Tibial nerve (tissue), 3 donors: ENCODE results near the gene CDADC1.

- PRO-cap = no peak
- RAMPAGE, long total RNA, 3 experiments = no peak in any of the 3 experiments
Observed at GRCh38 chr13:45441384-45442090, 23.2 kb upstream of the COG3 start.

DNA sequence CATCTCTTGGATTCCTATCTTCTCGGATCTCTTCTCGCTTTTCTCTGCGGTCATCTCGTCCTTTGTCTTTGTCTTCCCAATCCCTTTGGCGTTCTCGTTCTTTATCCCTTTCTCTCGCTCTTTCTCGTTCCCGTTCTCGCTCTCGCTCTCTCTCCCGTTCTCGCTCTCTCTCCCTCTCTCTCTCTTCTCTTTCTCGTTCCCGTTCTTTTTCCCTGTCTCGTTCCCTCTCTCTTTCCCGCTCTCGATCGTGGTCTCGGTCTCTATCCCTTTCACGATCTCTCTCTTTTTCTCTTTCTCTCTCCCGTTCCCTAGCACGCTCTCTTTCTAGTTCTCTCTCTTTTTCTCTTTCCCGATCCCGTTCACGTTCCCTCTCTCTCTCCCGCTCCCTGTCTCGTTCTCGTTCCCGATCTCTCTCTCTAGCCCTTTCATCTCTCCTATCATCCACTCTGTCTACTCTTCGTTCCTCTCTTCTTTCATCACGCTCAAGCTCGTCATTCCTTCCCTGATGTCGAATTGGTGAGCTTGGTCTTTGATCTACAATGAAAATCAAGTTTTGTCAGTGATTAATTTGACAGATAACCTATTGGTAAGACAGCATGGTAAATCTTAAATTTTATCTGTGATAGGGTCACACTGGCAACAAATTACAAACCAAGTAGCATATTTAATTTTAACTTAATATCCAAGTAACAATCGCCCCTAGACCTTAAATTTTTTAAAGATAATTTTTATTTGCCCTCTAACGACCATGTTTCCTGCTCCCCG is 77.1 kb downstream of the ZC3H13 start:
- PRO-cap = no peak
- RAMPAGE, long total RNA, 3 experiments = start-site peak on the minus strand in 1 of 3 experiments, centred at positions 242 to 500 of the sequence, 29 to 57 reads per replicate

GRCh38 chr13:46100211-46100989 is 4.4 kb downstream of the CPB2 start:
- PRO-cap = no peak
- RAMPAGE, long total RNA, 3 experiments = no peak in any of the 3 experiments

DNA sequence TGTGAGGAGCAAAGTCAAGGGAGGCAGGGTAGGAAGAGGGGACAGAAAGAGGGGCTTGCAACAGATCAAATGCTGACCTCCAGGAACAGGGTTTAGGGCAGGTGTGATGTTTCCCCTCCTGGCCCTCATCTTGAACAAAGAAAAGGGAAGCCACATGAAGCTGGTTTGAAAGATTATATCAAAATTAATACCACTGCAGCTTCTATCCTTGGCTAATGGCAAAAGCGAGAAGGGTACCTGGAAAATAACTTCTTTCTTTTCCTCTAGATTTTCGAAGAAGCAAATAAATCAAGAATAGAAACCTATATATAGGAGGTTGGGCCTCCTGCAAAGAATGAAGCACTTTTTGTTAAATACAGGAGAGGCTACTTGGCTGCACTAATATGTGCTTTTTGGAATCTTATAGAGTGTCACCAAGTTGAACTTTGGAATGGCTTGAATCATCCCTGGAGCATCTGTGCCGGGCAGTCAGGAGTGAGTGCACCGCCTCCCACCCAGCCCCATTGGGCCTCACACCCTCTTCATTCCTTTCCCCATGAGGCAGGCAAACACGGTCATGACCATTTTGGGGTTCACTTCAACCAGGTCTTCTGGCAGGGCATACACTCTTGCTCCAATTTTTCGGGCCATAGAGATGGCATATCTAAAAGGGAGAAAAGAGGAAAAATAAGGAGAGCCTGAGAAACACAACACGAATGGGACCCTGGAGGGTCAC is 22.4 kb upstream of the CPB2 start:
- PRO-cap = no peak
- RAMPAGE, long total RNA, 3 experiments = no peak in any of the 3 experiments

GRCh38 chr13:46168338-46168720 is 13.6 kb downstream of the LCP1 start:
- PRO-cap = no peak
- RAMPAGE, long total RNA, 3 experiments = no peak in any of the 3 experiments

DNA sequence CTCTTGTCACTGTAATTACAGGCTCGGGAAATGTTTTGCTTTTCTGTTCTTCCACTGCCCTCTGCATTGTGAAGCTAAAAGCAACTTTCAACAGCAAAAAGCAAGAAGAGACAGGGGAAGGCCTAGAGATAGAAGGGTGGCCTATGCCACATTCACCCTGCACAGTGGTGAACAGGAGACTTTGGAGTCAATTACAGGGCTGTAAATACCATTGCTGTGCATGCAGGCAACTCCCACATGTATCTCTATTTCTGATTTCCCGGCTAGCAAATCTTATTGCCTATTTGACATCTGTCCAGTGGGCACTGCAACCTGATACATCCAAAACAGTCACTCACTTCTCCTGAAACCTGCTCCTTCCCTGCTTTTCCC is 13.5 kb downstream of the RUBCNL start:
- PRO-cap = no peak
- RAMPAGE, long total RNA, 3 experiments = no peak in any of the 3 experiments

DNA sequence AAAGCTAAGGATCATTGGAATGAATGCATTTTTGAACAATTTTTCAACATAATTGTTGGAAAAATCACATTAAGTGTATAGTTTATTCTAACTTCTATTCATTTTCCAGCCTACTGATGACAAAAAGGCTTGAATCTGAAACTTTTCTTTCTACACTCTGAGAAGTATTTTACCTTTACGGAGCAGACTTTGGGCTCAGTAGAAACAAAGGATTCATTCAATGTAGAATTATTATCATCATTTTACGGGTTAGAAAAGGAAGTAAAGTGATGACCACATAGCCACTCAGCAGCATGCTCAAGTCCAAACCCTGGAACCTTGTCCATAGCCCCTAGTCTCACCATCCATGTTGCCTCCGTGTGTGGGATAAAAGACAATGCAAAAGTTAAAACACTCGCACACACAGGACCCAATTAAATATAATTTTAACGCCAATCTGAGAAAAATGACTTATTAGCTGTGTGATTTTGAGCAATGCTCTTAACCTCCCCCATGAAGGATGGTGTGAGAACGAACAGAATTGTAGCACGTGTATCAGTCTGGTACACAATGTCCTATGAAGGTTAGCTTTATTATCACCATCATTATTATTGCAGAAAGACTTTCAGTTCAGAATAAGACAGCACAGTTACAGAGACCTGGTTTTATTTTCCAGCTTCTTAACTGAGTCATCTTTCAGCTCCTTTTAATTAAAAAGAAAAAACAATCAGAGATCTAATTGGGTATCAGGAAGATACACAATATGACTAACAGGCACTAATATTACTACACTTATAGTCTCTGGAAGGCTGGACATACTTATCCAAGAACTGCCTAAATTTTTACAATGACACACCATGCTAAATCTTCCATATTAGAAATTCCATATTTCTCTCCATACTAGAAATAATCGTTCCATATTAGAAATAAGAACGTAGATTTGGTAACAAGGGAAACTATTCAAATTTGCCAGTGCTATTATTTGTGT is 2.2 kb downstream of the RUBCNL start:
- PRO-cap = no peak
- RAMPAGE, long total RNA, 3 experiments = no peak in any of the 3 experiments

DNA sequence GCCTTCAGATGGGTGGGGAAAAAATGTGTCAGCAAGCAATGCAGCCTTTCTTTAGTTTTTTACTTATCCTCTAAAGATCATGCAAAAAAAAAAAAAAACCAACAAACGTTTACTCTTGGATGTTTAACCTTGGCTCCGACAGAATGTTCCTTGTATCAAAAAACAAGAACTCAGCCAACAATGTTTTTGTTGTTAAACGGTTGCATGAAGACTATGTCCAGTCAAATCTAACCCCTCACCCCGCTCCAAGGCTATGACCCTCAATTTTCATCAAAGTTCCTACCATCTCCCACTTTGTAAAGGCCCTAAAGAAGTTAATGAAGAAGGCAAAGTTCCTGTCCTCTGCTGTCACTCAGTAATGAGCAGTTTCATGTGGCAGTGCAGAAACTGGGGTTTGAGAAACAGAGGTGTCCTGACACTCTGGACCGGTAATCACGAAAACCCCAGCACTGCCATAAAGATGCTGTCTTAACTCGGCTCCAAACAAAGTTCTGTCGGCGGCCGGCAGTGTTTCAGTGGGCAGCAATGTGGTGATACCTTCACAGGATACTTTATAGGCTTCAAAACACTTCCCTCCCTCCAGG is 1.4 kb downstream of the RUBCNL start:
- PRO-cap = no peak
- RAMPAGE, long total RNA, 3 experiments = no peak in any of the 3 experiments

DNA sequence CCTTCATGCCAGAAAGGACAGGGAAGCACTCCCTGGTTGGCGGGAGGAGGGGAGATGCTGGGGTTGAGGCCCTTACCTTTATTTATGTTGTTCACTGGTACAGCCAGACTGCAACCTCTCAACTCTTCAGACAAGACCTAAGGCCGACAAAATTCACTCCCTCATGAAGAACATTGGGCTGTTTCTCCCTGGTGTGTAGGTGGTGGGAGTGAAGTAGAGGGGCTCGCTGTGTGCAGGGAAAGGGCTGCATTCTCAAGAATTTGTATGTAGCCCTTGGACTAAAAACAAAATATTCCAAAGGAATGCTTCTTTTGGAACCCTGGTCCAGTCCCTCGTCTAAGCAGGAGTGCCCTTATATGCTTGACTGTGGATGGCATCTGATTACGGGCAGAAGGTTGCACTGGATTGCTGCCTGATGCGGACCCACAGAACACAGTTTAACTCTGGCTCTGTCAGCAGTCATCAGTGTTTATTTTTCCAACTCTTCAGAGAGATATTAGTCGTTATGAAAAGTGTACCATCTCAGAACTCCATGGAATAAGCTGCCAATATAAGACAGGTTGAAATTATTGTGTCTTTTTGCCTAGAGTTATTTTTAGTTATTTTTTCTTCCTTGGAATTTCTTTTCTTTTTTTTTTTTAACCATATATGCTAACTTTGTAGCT is 26.0 kb downstream of the LRCH1 start:
- PRO-cap = no peak
- RAMPAGE, long total RNA, 3 experiments = no peak in any of the 3 experiments

- PRO-cap = unidirectional peak, plus-strand start at chr13:46796643; unidirectional peak, plus-strand start at chr13:46796682
- RAMPAGE, long total RNA, 3 experiments = no peak in any of the 3 experiments
Observed at GRCh38 chr13:46796318-46796850, 577 bp downstream of the ESD start.

DNA sequence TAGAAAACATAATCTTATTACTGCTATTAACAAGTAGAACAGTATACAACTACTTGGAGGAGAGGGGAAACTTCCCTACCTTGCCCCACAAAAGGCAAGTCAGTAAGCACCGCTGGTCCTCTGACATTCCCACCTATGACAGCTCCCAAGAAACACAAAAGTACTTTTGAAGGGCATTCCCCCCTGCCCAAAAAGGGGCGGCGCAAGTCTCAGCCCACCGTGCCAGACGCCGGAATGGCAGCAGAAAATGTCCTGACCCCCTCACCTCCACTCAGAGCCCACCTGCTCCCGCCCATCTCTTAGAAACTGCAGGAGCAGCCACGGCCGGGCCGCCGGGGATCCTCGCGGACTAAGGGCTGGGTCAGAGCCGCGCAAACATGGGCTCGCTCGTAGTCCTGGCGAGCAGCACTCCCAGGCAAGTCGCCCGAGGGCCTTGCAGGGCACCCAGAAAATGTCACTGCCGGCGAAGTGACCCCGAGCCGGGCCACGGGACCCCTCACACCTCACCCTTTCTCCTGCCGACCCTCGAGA is 383 bp downstream of the SUCLA2 start:
- PRO-cap = no peak
- RAMPAGE, long total RNA, 3 experiments = no peak in any of the 3 experiments

- PRO-cap = no peak
- RAMPAGE, long total RNA, 3 experiments = no peak in any of the 3 experiments
Observed at GRCh38 chr13:48057066-48057366, 19.5 kb downstream of the NUDT15 start.

GRCh38 chr13:48252007-48252724 is 19.2 kb downstream of the ITM2B start:
- PRO-cap = no peak
- RAMPAGE, long total RNA, 3 experiments = no peak in any of the 3 experiments

DNA sequence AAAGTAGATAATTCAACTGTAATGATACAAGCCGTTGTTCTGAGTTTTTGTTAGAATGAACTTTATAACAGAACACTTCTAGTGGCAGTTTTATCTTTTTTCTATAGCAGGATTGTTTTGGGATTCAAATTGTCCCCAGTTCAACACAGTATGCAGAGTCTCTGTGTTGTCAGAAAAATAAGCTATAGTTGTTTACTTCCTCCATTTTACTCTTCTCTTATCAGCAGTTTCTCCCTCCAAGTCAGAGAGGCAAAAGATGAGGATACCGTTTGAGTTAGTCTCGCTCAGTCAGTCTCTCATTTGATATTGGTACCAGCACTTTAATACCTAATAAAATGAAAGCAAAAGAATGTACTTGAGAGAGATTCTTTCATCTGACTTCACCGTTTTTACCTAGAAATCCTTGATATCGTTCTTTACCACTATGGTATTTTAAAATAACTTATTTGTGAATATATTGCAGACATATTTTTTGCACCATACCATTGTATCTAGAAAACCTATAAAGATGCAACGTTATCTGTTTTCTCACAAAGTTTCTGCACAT is 54.4 kb downstream of the LPAR6 start:
- PRO-cap = no peak
- RAMPAGE, long total RNA, 3 experiments = no peak in any of the 3 experiments

DNA sequence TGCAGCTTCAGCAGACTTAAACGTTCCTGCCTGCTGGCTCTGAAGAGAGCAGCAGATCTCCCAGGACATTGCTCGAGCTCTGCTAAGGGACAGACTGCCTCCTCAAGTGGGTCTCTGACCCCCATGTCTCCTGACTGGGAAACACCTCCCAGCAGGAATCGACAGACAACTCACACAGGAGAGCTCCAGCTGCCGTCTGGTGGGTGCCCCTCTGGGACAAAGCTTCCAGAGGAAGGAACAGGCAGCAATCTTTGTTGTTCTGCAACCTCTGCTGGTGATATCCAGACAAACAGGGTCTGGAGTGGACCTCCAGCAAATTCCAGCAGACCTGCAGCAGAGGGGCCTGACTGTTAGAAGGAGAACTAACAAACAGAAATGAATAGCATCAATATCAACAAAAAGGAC is 4.1 kb upstream of the LPAR6 start:
- PRO-cap = no peak
- RAMPAGE, long total RNA, 3 experiments = no peak in any of the 3 experiments

DNA sequence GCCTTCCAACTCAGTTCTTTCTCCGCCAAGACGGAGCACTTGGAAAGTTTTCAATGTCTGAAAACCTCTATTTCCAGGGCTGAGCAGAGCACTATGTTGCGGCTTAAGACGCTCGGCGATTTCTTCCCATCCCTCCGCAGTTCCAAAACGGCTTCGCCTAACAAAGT is 820 bp downstream of the RCBTB2 start:
- PRO-cap = no peak
- RAMPAGE, long total RNA, 3 experiments = no peak in any of the 3 experiments

- PRO-cap = no peak
- RAMPAGE, long total RNA, 3 experiments = no peak in any of the 3 experiments
Observed at GRCh38 chr13:49136275-49136791, 83.8 kb upstream of the MLNR start.

- PRO-cap = bidirectional peak, plus-strand start at chr13:49247950, minus-strand start at chr13:49247862
- RAMPAGE, long total RNA, 3 experiments = start-site peak on the plus strand in 3 of 3 experiments, at chr13:49247921-49248035 at its widest, 83 to 431 reads per replicate; start-site peak on the minus strand in 2 of 3 experiments, at chr13:49247809-49247864 at its widest, 21 to 28 reads per replicate
Observed at GRCh38 chr13:49247206-49248379, at the start of gene CDADC1. Gene CDADC1 (plus strand): TSS chr13:49247925.

- PRO-cap = no peak
- RAMPAGE, long total RNA, 3 experiments = no peak in any of the 3 experiments
Observed at GRCh38 chr13:49295216-49295928, 47.6 kb downstream of the CDADC1 start.

DNA sequence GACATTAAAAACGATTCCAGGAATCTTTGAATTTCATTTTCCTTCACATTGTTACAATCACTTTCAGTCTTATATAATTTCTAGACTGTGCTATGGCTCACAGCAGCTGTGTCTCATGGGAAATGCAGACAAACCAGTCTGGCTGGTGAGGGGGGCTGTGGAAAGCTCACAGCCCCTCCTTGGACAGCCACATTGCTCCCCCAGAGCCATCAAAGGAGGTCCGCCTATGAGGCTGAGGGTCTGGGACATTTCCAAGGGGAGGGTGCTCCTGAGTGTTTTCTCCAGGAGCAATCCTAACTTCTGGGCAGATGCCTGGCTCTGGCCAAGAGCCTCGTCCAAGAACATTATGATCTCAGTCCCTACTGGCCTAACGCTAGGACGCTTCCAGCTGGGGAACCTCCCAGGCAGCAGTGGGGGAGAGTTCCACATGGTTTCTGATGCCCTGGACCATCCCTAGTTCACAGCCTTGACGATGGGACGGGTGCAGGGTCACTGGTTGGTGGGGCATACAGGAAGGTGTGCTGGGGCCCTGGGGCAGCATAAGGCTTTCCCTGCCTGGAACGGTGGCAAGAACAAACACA is 60.4 kb downstream of the CDADC1 start:
- PRO-cap = bidirectional peak, plus-strand start at position 376 of the sequence, minus-strand start at position 343 of the sequence
- RAMPAGE, long total RNA, 3 experiments = no peak in any of the 3 experiments